Neural cell (in vitro differentiated cells): Measurements from ENCODE around the gene DBI.

DNA sequence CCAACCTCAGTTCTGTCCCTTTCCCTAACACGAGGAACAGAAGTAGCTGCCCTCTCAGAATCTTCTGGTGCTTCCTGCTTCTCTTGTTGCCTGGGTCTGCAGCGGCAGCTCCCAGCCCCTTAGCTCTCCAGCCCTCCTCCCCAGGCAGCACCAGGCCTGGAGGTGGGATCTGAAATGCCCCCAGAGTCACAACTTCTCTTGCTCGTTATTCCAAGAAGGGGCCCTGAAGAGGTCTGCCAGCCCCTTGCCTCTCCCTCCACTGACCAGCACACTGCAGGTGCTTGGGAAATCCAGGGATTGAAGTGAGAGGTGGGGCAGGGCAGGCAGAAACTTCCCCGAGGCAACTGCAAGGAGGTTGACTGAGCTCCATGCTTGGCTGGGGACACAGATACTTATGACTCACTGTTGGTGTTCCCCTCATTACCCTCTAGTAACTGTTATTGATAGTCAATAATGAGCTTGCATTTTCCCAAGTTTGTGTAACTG lies 47.4 kb downstream of the MARCO start:
- RAMPAGE, long total RNA = no peak

DNA sequence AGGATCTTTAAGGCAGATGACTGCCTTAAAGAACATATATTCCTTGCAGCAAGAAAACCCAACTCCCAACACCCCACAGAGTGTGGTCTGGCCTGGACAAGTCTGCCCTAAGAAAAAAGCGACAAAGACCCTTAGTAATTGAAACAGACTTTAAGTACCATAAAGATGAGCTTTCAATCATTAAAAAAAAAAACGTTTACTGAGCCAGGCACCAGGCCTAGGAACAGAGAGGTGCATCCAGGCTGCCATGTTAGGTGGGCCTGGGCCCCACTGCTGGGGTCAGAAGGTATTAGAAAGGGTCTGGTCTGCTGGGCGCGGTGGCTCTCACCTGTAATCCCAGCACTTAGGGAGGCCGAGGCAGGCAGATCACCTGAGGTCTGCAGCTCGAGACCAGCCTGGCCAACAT lies 9.9 kb upstream of the STEAP3 start:
- RAMPAGE, long total RNA = no peak

DNA sequence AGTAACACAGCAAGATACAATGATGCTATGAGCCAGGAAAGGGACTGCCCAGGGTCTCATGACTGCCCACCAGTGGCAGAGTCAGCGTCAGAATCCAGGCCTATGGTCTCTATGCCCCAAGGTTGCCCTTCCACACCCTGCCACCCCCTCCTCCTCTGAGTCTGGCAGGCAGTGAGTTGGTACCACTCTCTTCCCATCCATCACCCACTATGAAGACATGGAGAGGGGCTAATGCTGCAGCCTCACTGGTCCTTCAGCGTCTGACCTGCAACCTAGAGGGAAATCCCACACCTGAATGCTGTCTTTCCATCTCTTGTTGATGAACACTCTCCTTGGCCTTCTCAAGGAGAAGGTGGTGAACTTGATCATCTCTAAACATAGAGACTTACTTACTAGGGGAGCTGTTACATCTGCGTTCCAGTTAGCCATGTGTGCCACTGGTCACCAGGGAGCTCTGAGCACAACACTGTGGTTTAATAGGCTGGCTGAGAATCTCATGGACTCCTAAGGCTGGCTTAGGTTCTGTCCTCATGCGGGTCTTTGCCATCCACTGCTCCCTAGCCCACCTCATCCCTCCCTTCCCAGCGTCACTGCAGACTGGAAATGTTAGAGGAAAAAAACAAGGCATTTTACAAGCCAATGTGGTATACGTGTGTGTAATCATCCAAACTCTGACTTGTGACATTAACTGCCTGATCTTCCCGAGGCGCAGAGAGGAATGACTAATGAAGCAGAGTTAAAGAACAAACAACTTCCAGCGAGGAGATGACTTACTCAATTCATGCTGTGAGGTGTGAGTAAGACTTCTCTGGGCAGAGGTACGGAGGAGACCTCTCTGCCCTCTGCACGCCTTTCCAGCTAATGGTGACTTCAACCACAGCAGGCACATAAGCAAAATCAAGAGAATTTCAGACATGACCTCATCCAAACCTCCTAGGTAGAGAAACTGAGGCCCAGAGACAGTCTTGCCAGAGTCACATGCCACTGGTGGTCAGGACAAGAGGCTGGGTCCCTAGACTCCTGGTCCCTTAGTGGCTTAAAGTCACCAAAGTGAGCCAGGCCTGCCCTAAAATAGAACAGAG lies 28.9 kb downstream of the STEAP3 start:
- RAMPAGE, long total RNA = no peak

DNA sequence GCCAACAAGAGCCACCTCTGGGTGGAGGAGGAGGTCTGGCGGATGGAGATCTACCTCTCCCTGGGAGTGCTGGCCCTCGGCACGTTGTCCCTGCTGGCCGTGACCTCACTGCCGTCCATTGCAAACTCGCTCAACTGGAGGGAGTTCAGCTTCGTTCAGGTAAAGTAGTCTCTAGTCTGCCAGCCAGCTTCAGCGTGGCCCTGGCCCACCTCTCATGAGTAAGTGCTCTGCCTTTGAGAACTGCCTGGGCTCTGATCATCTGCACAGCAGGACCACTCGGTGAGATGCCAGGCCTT lies 31.0 kb downstream of the STEAP3 start:
- RAMPAGE, long total RNA = no peak

DNA sequence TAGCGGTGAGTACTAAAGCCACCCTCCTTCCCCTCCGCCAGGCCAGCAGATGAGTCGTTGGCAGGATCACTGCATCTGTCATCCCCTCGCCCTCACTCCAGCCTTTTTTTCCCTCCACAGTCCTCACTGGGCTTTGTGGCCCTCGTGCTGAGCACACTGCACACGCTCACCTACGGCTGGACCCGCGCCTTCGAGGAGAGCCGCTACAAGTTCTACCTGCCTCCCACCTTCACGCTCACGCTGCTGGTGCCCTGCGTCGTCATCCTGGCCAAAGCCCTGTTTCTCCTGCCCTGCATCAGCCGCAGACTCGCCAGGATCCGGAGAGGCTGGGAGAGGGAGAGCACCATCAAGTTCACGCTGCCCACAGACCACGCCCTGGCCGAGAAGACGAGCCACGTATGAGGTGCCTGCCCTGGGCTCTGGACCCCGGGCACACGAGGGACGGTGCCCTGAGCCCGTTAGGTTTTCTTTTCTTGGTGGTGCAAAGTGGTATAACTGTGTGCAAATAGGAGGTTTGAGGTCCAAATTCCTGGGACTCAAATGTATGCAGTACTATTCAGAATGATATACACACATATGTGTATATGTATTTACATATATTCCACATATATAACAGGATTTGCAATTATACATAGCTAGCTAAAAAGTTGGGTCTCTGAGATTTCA lies 39.4 kb downstream of the STEAP3 start:
- RAMPAGE, long total RNA = no peak

DNA sequence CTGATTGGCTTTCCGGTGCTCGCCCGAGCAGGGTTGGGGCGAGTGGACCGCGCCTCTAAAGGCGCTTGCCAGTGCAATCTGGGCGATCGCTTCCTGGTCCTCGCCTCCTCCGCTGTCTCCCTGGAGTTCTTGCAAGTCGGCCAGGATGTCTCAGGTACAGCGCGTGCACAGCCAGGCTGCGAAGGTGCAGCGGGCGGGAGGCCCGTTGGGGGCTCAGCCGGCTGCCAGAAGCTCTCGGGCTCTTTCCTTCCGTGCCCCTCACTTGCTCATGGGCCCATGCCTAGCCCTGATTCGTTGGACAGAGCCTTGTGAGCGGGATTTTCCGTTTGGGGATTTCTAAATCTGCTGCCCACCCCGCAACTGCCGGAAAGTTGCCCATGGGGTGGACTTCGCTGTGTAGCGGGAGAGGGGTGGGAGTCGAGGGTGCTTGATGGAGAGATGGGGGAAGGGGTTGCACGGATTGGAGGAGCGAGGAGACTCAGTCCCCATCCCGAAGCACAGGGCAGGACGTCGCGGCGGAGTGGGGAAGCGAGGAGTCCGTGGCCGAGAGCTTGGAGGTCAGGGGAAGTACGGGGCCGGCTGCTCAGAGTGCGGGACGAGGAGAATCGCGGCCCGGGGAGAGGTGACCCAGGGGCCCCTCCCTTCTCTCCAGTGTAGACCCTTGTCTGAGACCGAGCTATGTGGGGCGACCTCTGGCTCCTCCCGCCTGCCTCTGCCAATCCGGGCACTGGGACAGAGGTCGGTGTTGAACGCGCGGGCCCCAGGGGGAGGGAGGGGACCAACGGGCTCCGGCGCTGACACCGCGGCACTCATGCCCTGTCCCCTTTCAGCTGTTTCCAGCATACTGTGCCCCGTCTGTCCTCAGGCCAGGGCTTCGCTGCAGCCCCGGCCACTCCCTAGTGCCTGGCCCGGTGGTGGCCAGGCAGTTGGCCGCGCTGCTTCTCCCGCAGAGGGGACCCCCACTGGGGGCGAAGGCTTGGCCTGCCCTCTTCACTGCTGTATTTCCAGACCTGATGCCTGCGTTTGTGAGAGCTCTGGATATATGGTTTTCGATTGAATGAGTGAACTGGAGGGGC lies at the start of gene DBI:
Gene DBI (plus strand): TSS at position 71 of the 1,076 bp plus-strand sequence.
- RAMPAGE, long total RNA = start-site peak on the plus strand centred at position 59 of the sequence, 90 bp wide, 7,841 and 5,123 reads in 2 replicates

DNA sequence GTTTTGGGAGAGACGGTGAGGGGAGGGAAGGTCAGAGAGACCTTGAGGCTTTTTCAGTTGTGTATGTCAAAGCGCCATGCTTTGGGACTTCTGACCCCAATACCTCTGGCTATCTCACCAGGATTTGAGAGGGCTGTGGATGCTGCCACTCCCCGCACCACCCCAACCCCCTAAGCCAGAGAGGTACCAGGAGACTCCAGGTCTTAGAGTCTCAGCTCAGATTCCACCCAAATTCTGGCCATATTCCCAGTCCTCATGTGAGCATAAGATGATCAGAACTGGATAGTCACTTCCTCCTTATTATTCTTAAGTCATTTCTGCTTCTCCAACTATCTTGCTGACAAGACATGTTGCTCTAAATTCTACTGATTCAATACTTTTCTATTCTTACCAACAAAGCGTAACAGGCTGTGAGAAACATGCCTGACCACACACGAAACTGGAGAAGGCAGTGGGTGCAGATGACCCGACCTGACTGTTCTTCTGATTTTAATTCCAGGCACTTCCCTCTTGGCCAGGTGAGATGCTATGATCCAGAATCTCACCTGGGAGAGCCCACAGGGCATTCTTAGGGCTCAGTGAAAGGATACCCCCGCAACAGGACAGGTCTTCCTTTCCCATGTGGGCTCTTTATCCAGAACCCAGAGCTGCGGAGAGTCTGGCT lies 2.1 kb upstream of the TMEM37 start:
- RAMPAGE, long total RNA = no peak

DNA sequence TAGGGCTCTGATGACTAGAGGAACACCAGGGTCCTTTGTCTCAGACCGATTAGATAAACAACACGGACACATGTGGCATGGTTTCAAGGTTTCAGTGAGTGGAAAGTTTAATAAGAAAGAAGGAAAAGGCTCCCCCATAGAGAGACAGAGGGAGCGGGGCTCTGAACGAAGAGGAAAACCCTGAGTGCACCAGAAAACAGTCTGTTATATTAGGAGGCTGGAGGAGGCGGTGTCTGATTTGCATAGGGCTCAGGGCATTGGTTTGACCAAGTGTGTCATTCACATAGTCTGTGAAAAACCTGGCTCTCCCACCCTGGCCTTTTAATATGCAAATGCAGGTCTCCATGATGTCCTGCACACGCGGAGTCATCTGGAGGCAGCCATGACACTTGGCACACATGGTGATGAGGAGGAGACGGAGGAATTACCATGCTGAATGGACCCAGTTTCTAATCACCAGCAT lies 94.1 kb downstream of the PTPN4 start:
- RAMPAGE, long total RNA = no peak

GRCh38 chr2:120014461-120015004 lies 1.7 kb downstream of the EPB41L5 start:
- RAMPAGE, long total RNA = no peak

DNA sequence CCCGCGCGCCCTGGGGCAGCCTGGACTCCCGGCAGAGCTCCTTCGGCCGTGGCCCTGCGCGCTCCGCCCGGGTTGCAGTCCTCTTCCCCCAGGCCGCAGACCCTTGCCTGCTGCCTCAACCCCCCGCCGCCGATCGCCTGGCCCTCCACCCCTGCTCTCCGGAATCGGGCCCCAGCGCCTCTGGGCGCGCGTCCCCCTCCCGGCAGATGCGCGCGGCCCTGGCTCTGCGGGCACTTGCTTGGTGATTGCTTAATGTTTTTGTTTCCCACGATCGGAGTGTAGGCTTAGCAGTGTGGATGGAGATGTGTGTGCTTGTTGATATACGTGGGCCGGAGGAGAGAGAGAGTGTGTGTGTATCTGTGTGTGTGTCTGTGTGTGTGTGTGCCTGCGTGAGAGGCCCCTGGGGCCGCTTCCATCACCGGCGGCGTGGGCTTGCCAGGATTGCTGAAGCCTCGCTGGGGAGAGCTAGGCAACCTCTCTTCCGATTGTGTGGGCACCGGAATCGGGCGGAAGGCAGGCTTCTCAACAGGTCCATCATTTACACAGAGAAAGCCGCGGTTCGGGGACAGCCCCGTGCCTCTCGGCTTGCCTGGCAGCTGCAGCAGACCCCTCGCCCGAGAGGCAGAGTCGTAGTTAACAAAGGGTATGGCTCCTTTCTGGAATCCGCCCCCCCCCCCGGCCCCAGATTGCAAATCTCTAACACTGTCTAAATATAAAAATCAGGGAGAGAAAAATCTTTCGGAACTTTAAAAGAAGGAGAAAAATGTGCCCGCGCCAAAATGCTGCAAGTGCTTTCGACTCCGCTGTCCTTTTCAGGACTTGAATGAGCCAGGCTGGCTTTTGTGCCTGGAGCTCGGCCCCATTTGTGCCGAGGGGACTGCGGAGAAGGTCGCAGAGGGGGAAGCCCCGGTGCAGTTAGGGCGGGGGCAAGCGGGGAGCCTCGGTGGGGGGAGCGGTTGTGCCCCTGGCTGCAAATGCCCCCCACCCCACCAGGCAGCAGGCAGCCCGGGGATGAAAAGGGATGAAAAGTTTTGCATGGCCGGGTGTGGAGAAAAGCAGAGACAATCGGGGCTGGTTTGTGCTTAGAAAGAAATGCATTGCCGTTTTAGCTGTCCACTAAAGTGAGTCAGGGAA lies 1.2 kb downstream of the INHBB start:
- RAMPAGE, long total RNA = no peak

GRCh38 chr2:120441909-120442596 lies 96.1 kb downstream of the INHBB start:
- RAMPAGE, long total RNA = no peak

DNA sequence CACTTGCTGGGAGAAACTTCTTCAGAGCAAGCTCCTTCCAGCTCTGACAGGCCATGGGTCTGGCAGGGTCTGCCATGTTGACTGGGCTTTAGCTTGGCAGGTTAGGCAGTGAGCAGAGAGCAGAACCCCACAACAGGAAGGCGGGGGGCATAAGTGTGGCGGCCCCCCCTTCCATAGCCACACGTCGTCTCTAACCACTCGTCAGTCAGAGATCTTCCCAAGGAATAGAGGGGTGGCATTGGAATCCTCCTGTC lies 190.9 kb downstream of the INHBB start:
- RAMPAGE, long total RNA = no peak

- RAMPAGE, long total RNA = no peak
These were observed 145.8 kb upstream of the GLI2 start for GRCh38 chr2:120589591-120590446.

DNA sequence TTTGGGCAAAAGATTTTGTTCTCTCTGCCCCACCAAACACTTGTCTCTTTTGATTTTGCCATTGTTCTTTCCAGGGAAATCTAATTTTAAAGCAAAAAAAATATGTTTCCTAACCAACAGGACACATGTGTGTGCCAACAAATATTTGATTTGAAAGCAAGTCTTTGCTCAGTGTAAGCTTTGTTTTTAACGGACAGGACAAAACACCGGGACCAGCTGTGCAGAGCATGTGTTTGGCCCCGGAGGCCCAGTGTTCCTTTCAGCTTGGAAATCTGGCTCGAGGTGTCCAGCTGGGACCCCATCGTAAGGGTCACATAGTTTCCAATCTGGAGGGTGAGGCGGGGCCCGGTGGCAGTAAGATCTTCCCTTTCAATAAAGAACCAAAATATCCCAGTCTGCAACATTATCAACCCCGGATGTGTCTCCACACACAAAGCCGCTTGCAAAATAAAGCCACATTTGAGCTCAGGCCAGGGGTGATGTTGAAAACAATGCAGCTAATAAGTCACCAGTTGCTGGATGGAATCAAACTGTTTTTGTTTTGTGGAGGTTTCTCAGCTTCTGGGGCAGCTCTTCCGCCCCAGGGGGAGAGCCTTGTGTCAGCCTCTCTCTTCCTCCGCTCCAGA lies 138.7 kb upstream of the GLI2 start:
- RAMPAGE, long total RNA = no peak

DNA sequence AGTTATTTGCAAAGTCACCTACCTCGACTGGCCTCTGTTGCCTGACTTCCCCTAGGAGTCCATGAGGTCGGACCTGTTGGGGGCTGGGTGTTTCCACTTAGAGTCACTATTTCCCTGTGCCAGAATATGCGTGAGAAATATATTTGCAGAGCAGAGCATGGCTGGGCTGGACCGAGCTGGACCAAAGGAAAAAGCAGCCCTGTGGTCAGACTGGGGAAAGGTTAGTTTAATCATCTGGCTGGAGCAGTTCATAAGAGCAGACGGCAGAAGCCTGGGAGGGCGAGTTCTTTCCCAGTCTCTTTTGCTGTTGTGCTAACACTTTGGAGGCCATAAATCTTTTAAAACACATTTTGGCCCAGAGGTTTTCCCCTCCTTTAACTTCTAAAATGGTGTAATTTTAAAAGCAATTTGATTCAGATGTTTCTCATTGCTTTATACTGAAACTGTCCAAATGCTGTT lies 66.5 kb downstream of the GLI2 start:
- RAMPAGE, long total RNA = no peak

DNA sequence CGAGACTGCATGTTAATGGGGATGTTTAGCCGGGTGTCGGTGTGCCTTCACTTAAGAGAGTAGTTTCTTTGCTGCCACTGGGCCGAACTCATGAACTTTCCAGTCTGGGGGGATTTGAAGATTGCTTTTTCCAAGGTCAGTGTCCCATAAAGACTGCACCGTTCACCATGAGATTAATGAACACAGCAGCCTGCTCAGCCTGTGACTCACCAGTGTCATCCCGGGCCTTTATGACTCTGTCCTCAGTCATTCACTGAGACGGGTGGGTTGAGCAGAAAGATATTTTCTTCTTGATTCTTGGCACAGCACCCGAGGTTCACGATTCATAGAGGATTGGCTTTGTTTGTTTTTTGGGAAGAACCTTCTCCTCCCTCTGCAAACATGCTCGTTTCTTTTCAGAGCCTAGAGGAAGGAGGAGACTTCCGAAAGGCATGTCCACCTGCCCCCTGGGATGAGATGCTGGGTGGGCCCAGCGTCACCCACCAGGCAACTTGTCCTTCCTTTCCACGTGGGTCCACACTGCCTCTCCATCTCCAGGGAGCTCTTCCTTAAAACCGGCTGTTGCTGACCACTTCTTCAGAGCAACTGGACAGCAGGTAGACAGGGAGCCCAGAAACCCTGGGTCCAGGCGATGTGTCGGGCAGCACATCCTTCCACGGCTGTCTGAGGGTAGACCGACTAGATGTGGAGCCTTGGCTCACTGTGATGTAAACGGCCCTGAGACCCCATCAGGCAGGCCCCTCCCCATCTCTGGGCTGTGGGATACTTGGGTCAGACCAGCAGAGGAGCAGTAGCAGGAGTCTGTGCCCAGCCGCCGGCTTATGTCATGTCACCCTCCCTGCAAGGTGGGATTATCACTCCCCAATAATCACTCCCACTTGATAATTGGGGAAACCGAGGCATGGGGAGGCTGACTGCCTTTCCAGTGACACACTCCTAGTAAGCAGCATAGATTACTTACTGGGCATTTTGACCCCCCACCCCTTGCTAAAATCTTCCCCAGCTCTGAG lies 199.4 kb downstream of the GLI2 start:
- RAMPAGE, long total RNA = no peak

DNA sequence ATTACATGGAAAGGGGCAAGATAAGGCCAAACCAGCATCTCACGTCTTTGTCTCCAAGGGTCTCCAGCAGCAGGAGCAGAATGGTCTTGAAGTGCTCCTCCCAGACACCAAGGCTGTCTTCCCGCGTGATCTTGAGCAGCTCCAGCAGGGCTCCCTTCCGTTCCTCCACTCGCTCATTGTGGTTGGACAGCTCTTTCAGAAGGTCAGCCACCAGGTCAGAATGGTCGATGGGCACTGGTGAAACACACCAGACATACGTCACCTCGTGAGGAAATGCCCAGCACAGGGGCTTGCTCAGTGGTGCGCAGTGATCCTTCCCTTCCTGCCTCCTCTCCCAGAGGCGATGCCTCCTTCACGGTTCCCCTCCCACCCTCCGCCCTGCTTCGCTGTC lies 80.0 kb upstream of the TFCP2L1 start:
- RAMPAGE, long total RNA = no peak

- RAMPAGE, long total RNA = no peak
These were observed 140.2 kb upstream of the TFCP2L1 start for GRCh38 chr2:121425112-121425663.

DNA sequence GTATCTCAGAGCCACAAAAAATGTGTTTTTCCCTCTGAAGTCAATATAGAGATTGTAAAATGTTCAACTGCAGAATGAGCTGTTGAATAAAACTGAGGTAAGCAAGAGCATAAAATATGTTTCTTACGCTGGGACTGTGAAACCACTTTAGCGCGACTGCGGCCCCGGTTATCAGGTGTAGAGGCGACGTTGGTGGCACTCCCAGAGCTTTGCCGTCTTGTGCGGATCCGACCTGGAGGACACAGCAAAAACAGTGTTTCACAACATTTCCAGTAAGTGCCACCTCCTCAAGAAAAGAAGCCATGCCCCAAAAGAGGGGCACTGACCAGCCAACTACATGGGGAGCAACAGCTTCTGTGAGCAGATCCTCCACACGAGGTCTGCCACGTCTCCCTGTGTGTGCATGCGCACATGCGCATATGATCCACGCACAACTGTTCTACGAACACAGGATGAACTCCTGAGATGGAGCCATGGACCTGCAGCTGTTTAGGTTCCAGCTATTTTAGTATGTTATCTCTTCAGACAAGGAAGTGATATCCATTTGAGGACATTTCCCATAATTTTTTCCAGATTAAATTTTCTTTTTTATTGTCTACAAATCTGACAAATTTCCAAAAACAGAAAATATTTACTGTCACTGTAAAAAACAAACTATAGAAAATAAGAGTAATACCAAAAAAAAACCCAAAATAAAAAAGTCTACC lies 145.1 kb upstream of the TFCP2L1 start:
- RAMPAGE, long total RNA = no peak

- RAMPAGE, long total RNA = no peak
These were observed 43.5 kb downstream of the CLASP1 start for GRCh38 chr2:121605616-121606266.